REH cell (cell line): ENCODE data around the gene COA6.

DNA sequence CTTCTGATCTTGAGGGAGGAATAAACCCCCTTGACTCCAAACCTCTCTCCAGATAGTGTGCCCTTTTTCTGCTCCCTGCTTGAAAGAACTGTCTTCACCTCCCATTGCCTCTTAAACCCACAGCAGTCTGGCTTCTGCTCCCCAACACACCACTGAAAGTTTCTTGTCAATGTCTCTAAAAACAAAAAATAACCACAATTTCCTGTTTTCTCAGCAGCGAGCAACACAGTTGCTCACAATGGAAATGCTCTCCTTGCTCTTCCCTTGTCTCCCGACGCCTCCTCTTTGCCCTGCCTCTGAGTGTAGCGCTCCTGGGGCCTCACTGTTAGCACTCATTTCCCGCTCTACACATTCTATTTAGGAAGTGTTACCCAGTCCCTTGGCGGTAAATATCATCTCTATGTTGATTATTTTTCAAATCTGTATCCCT is 13.6 kb downstream of the PCNX2 start:
- PRO-cap: unidirectional peak, minus-strand start at position 129 of the sequence

- PRO-cap: no peak
These were observed 45.8 kb downstream of the MAP3K21 start for GRCh38 chr1:233373173-233373864.

DNA sequence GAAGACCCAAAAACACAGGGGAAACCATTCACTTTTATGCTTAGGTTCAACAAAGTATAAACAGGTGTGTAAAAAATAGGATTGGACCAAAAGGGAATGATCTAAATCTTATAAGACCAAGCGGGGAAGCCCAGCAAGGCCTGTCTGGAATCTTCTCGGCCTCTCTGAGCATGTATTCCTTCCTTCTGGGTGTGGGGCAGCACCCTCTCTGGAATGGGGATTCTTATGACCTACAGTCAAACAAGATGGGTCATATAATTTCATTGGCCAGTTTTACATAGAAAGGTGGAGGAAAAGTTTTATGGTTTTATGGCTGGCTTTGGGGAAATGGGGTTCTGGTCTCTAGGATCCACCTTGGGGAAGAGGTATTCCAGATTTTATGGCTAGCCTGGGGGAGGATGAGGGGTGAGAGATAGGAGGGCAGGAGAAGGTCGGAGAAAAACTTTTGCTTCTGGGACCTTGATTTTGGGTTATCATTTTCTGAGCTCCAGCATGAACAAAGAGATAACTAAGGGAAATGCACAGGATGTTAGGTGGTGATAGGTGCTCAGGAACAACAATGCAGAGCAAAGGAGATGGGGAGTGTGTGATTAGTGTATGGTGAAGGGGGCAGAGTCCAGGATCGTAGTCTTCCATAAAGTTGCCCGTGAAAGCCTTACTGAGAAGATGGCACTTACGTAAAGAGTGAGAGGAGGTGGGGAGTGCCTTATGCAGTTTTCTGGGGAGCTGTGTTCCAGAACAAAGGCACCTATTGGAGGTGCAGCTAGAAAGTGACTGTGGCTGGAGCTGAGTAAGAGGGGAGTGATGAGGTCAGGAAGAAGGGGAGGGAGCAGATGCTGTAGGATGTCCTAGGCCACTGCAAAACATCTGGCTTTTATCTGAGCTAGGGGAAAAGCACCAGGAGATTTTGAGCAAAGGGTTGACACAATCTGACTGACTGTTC is 11.5 kb downstream of the KCNK1 start:
- PRO-cap: no peak

DNA sequence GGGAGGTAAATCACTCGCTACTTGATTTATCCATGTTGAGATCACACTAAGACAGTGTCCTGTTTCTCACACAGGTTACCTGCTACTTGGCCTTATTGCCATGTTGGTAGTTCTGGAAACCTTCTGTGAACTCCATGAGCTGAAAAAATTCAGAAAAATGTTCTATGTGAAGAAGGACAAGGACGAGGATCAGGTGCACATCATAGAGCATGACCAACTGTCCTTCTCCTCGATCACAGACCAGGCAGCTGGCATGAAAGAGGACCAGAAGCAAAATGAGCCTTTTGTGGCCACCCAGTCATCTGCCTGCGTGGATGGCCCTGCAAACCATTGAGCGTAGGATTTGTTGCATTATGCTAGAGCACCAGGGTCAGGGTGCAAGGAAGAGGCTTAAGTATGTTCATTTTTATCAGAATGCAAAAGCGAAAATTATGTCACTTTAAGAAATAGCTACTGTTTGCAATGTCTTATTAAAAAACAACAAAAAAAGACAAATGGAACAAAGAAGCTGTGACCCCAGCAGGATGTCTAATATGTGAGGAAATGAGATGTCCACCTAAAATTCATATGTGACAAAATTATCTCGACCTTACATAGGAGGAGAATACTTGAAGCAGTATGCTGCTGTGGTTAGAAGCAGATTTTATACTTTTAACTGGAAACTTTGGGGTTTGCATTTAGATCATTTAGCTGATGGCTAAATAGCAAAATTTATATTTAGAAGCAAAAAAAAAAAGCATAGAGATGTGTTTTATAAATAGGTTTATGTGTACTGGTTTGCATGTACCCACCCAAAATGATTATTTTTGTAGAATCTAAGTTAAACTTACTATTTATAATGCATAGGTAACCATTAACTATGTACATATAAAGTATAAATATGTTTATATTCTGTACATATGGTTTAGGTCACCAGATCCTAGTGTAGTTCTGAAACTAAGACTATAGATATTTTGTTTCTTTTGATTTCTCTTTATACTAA is 57.6 kb downstream of the KCNK1 start:
- PRO-cap: no peak

DNA sequence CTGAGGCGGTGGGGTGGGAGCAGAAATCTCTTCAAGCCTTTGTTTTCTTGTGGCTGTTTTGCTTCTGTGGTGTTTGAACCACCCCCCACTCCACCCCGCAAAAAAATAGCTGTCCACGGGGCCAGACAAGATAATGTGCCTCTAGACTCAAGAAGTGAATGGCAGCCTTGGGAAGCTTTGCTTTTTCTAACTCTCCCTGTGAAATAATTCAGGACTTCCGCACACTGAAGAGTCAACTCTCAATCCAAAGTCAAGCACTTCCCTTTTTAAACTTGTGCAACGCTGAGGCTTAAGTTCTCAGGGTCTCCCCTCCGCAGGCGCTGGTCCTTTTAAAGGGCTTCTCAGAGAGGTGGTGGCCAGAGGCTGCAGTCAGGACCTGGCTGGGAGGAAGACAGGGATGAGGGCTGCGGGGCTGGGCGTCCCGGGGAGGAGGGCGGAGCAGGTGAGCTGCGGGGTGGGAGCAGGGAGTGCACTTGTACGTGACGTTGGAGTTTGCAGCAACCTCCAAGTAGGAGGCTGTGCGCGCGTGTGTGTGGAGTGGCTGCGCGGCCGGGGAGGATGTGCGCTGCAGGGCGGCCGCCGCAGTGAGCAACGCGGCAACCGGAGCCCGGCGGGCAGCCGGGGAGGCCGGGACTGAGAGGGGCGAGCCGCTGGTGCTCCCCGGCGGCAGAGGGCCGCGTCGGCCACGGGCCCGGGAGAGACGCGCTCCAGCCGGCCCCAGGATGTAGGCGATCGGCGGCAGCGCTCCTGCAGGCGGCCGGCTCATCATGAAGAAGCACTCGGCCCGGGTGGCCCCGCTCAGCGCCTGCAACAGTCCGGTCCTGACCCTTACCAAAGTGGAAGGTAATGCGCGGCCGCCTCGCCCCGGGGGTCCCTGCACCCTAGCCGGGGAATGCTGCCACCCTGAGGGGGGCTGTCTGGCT is 159.3 kb upstream of the COA6 start:
- PRO-cap: unidirectional peak, plus-strand start at position 488 of the sequence

DNA sequence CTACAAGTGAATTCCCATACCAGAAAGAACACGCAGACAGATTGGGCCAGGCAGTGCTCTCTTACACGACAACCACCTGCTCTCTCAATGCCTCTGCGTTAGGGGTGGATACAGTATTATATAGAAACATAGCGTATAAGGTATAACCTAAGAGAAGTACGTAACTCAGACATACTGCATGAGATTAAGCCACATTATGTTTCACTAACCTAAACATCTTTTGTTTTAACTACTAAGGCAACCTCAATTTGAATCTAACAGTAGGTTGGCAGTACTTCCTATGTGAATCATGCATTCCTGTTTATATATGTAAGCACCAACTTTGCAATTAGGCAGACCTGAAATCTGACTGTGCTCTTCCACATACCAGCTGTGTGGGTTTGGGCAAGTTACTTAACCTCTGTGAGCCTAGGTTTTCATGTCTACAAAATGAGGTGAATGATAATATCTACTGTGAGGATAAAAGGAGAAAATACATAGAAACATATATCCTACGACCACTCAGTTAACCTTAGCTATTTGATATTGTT is 58.1 kb upstream of the COA6 start:
- PRO-cap: no peak

- PRO-cap: no peak
These were observed 803 bp upstream of the COA6 start for GRCh38 chr1:234372466-234372839.

DNA sequence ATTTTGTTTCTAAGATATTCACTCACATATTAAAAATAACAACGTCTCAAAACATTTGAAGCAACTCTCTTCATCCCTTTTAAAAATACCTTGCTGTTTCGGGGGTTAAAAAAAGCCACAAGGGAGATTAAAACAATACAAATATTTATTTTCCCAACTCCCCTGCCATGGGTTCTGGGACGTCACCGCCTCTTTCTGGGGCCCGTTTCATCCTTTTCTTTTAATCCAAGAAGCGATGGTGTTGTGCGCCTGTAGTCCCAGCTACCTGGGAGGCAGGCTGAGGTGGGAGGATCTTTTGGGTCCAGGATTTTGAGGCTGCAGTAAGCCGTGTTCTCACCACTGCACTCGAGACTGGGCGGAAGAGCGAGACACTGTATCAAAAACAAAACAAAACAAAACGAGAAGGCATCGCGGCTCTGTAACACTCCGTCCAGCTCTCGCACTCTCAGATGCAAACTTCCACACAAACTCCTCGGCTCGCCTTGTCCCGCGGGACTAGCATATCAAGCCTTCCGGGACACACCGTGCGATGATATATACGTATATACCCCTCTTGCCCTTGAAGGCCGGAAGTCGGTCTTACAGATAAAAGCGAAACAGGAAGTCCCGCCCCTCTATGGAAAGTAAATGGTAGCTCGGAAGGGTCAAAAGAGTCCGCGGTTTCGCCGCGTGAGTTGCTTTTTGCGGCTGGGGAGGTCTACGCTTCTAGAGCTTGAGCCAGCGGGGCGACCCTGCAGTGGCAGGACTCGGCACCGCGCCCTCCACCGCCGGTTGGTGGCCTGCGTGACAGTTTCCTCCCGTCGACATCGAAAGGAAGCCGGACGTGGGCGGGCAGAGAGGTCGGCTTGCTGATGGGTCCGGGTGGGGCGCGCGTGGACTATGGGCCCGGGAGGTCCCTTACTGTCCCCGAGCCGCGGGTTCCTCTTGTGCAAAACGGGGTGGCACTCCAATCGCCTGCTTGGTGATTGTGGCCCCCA is at the start of gene COA6:
Gene COA6, plus strand, starts transcription at position 617 of the 977 bp plus-strand sequence.
- PRO-cap: bidirectional peak, plus-strand start at position 339 of the sequence, minus-strand start at position 214 of the sequence; bidirectional peak, plus-strand start at position 834 of the sequence, minus-strand start at position 555 of the sequence

DNA sequence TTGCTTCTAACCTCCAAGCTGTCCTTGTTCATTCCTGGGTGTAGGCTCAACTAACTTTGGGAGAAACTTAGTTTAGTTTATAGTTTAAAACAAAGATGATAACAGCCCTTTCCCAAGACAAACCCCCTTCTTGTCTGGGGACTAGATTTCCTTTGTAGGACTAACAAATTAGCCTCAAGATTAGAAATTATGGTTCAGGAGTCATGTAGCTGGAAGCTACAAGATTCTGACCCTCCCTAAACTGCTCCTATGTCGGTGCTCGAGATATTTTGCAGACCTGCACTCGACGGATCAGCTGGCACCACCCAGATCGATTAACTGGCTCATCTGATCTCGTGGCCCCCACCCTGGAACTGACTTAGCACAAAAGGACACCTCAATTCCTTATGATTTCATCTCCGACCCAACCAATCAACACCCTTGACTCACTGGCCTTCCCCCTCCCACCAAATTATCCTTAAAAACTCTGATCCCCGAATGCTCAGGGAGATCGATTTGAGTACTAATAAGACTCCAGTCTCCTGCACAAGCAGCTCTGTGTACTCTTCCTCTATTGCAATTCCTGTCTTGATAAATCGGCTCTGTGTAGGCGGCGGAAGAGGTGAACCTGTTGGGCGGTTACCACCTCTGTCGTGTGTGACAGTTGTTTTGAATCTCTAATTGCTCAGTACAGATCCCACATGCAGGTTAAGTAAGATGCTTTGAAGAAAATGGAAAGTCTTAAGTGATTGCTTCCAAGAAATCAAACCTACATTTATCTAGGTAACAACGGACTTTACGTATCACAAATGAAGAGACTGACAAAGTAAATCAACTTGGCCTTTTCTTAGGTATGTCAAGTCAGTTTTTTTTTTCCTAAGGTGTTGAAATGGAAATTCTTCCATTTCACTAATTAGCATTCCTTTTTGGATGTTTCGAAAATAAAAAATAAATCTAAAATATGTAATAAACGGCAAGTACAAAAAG is 35.3 kb downstream of the COA6 start:
- PRO-cap: no peak

- PRO-cap: no peak
These were observed 59.4 kb upstream of the TARBP1 start for GRCh38 chr1:234538412-234538771.

DNA sequence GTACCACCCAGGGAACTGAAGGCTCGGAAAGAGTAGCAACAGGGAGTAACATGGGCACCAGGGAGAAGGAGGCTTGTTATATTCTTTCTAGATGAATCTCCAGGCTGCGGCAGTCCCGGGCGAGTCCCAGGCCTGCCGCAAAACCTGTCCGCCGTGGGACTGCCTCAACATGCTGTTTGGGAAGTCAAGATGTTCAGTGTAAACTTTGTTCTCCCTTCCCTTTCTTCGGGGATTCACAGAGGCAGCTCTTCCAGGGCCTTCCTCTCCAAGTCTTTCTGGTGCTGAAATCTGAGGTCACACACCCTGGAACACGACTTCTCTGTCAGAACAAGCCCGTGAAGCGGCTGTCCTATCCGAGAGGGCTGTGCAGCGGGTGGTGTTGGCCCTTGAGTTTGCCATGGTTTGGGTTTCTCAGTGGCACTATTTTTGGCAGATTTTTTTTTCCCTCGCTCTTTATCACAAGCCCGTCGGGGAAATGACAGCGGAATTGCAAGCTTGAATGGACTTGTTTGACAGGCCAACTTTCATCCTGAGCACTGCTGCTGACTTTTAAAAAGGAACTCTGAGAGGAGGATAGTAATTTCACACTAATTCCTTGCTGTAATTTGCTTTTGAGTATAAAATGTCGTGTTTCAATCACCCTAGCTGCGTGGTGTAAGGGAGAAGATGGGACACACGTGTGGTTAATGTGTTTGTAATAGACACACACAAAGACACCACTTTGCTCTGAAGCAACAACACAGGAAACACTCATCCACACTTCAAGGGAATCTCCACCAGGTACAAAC is 60.0 kb upstream of the TARBP1 start:
- PRO-cap: bidirectional peak, plus-strand start at position 347 of the sequence, minus-strand start at position 404 of the sequence

- PRO-cap: no peak
These were observed 55.1 kb downstream of the IRF2BP2 start for GRCh38 chr1:234554808-234555292.

DNA sequence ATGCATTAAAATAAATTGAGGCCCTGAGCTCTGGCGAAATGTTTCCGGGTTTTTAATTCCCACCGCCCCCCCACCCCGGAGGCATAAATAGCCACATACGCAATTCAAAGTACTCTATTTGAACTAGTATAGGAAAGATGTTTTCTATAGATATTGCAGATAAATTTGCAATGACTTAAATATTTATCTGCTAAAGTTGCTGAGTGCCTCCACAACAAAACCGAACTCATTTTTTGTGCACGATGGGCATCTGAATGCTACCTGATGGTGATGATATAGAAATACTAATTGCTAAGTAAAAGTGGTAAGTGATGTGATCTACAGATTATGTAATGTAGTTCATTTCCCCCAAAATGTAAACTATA is 8.6 kb downstream of the IRF2BP2 start:
- PRO-cap: bidirectional peak, plus-strand start outside the sequence, minus-strand start at position 286 of the sequence

- PRO-cap: bidirectional peak, plus-strand start at chr1:234606086, minus-strand start at chr1:234606081; bidirectional peak, plus-strand start at chr1:234606312, minus-strand start at chr1:234606369
These were observed 3.8 kb downstream of the IRF2BP2 start for GRCh38 chr1:234605928-234606915.

GRCh38 chr1:234620301-234620593 is 10.3 kb upstream of the IRF2BP2 start:
- PRO-cap: no peak

DNA sequence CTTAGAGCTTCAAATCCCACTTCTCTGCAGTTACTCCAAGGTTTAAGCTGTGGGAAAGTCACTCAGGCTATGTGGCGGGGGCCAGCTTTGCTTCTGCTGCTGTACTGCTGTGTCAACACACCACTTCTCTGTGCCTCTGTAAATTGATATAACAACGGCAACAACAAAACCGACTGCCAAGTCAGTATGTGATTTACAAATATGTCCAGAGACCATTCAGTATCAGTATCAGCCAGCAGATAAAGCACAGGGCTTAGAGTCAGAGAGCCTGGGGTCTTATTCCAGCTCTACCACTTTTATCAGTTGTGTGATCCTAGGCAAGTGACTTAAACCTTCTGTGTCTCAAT is 14.2 kb upstream of the IRF2BP2 start:
- PRO-cap: no peak

GRCh38 chr1:234631645-234632337 is 21.8 kb upstream of the IRF2BP2 start:
- PRO-cap: no peak

DNA sequence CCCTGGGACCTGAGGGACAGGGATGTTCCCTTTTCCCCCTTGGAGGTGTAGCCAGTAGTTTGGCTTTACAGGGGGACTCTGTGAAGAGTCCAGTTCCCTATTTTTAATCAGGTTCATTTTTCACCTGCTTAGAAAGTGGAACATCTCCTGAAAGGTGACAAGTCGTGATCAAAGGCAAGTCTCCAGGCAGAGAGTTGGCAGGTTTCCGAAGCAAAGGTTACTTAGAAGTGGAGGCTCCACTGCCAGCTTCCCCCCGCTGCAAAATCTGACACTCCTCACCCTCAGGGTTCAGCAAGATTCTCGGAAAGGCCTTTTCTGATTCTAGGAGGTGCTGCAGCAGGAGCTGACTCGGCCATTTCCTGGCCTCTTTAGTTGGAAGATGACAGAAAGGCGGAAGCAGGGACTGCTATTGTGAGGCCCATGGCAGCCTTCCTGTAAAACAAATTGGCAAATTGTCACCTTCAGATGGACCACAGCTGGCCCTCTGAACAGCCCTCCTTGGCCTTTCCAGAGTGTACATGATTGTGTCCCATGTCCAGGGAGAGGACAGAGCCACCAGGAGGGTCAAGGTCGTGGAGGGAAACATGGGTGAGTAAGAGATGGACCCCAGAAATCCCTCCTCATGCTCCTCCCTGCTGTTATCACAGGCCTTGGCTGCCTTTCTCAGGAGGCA is 115.2 kb upstream of the IRF2BP2 start:
- PRO-cap: unidirectional peak, minus-strand start at position 370 of the sequence

- PRO-cap: no peak
These were observed 141.3 kb upstream of the IRF2BP2 start for GRCh38 chr1:234751065-234751896.

DNA sequence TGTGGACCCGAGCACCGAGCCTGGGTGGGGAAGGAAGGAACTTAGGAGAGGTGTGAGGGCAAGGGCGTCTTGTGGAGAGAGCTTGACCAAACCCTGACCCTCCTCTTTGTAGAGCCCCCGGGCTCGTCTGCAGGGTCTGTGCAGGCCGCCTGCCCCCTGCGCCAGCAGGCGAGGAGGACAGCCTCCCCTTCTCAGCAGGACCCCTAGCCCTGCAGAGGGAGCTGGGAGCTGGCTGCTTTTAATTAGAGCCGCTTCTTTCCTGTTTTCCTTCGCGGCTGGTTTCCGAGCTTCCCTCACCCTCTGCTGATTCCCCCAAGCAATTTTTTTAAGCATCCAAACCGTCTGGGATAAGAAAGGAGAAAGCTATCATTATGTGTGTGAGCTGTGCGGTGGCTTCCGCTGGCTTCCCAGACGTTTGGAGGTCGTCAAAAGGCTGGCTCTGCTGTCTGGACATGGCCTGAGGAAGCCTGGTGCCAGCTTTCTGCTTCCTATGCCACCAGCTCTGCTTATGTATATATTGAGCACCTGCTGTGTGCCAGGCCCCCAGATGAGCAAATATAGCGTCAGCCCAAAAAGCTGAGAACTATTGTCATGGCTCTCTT is 160.2 kb upstream of the IRF2BP2 start:
- PRO-cap: no peak